Metastatic Lung Carcinoma in the Adrenal Gland (tissue), 1 donor: ENCODE results near the gene RAMP1.

DNA sequence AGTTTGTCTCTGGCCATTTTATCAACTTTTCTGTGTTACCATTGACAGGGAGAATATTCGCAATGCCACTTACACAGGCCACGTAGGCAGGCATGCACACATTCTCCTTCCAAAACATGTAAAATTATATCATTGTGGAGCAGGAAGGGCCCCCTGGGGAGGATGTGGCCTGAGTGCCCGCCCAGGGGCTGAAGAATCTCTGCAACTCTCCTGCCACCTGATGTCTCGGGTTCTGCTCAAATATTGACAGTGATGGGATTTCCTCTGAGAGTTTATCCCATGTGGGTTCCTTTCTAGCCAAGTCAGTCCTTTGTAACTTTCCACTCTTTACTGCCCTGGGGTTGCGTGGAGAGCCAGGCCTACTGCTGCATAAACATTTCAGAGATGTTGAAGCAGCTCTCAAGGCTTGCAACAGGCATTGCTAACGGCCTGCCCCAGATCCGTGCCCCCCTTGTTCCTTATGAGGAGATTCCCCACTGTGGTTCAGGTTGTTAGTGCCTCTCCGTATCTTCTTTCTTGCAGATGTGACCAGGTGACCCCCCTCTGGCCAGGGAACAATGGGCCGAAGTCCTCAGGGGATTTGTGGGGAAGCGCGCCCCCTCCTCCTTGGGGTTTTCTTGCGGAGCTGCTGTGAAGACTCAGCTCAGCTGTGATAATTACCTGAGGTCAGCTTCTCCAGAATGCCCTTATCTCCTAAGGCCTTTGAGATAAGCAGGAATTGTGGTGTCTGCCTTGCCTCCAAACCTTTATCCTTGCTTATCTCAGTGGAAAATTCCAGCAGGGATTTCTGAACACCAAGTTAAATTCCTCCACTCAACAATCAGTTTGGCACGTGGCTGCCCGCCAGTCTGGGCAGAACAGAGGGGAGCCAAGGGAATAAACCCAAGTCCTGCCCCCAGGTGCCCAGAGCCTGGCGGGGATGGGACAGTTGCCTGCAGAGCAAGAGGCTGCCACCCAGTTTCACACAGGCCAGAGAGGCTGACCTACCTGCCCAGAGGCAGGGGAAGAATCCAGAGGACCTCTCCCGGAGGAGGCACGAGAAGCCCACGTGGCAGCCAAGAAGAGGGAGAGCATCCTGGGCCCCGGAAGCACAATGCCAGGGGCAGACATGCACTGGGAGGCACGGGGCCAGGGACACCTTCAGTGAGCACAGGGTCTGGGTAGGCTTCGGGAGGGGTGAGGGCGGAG lies 4.3 kb upstream of the RAB17 start:
- PRO-cap = no peak

DNA sequence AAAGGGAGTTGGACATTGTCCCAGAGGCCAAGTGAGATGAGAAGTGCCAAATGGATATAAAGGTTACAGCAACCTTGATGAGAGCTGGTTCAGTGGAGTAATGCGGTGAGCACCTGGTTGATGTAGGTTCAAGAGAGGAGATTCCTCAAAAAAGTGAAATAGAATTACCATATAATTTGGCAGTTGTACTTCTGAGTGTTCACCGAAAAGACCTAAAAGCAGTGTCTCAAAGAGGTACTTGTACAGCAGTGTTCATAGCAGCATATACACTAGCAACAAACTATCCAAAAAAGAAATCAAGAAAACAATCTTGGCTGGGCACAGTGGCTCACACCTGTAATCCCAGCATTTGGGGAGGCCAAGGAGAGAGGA lies 25.0 kb downstream of the LRRFIP1 start:
- PRO-cap = no peak

GRCh38 chr2:237673089-237674092 lies 46.0 kb downstream of the LRRFIP1 start:
- PRO-cap = no peak

DNA sequence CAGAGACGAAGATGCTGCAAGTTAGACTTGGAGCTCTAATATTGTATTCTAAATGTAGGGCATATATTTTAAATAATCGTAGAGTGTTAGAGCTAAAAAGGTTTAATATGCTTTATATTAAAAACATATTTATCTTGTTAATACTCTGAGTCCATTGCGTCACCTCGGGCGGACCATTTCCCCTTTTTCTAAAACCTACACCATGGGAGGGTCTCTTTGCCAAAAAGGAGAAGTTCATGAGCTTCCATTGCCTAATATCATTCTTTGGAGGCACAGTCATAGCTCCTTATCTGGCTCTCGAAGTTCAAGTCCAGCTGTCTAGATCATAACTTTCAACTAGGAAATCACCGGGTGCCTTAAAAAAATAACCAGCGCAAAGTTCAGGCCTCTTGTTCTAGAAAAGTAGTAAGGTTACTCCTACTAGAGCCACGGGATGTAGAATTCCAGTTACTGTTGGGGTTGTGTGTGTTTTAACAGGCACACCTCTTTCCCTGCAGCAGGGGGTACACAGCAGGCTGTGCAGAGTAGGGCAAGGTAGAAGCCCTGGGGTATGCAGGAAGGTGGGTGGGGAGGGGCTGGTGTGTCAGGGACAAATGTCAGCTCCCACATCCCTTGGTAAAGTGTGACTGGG lies 50.6 kb downstream of the LRRFIP1 start:
- PRO-cap = no peak

GRCh38 chr2:237682895-237683577 lies 55.6 kb downstream of the LRRFIP1 start:
- PRO-cap = no peak

DNA sequence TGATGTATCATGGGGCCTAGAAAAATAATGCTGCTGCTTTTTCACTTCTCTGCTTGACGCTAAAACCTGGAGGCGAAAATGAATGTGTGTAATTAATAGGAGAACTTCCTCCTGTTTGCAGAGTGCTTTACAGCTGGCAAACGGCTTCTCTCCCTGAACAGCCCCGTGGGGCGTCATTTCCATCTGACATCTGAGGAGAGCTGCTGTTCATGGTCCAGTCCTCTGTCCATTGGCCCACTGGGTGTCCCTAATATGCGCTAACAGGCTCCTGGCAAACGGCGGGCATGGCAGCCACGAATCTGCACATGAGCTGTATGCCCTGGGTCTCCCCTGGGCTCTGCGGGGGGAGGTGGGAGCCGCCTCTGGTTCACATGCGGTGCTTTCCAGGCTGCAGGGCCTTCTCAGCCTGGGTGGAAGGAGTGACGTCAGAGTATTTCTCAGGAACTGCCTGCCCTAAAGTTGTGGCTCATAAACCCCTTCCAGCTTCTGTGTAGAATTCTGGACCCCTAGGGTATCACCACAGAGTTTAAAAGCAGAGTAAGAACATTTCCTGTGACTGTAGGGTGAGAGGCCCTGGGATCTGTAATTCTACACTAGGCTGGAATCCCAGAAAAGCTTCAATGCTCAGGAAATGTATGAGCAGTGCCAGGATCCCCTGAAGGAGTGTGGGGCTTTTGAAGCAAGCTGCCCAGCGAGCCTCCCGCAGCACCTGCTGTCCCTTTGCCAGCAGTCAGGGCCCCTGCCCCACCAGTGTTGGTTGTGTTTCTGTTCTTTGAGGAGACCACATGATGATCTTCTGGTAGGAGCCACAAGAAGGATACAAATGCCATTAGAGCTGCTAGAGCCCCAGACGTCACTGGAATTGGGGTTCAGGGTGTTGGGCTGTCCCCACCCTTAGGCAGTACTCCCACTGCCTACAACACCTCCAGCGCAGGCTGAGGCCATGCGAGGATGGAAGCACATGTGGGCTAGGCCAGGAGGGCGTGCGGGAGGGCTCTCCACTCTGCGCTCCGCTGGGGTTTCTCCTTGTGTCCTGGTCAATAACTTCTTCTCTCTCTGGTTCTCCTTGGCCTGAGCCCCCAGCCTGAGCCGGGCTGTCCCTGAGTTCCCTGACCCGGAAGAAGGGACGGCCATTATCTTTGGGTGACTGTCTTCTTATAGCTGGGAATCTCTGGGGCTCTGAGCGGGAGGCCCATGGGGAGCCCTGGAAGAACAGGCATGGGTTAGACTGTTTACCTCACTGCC lies 73.5 kb downstream of the LRRFIP1 start:
- PRO-cap = no peak

GRCh38 chr2:237741946-237742465 lies 56.6 kb upstream of the RBM44 start:
- PRO-cap = no peak

DNA sequence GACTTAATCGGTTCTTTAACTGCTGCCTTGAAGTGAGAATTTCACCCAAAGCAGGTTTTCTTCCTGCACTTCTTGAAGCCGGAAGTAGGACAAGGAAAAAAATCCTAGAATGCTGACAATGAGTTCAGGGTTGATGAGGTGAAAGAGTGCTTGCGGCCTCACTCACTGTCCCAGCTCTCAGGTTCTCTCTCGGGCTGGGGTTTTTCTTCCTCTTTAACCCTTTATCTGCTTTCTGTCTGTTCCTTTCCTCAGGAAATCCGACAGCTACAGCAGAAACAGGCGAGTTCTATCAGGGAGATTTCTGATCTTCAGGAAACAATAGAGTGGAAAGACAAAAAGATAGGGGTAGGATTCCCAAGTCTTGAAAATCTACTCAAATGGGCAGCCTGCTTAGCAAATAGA lies 41.4 kb upstream of the RBM44 start:
- PRO-cap = no peak

- PRO-cap = unidirectional peak, plus-strand start at chr2:237859623; bidirectional peak, plus-strand start at chr2:237860157, minus-strand start at chr2:237860145
These were observed at the start of gene RAMP1 for GRCh38 chr2:237859438-237860623. TSS of gene RAMP1 (plus strand) at chr2:237859623.

DNA sequence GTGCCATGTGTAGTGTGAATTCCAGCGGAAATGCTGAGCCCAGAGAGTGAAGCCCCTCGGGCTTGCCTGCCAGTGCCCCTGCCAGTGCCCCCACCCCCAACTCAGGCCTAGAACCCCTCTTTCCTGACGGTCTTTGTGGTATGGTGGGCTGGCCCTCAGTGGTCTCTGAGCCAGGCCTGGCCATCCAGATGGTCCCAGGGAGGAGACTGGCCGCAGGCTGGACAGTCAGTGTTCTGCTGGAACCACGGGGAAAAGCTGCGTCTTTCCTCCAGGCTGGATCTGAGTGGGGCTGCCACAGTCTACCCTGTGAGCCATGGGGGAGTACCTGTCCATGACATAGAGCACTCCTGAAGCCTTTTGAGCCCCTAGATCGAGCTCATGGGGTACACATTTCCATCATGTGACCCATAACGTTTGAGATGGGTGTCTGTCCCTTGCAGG lies 3.2 kb downstream of the RAMP1 start:
- PRO-cap = no peak

DNA sequence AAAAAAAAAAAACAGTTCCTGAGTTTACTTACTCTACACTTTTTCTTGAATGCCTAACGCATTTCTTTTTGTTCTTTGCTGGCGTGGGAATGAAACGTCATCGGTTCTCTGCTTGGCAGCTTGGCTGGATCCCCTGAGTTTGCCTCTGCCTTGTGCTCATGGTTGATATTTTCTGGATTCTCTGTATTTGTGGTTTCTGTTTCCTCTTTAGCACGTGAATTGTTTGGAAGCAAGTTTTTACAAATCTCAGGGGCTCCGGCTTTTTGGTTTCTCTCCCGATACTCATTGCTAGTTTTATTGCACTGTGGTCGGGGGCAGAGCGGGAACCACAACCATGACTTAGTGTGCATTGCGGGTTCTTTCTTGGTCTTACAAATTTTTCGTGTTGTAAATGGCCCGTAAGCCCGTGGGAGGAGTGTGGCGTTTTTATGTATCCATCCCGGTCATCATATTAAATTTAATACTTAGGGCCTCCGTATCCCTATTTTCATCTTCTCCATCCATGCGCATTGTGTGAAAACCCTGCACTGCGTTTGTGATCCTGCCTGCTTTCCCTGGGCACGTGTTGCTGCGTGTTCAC lies 9.3 kb downstream of the RAMP1 start:
- PRO-cap = no peak

DNA sequence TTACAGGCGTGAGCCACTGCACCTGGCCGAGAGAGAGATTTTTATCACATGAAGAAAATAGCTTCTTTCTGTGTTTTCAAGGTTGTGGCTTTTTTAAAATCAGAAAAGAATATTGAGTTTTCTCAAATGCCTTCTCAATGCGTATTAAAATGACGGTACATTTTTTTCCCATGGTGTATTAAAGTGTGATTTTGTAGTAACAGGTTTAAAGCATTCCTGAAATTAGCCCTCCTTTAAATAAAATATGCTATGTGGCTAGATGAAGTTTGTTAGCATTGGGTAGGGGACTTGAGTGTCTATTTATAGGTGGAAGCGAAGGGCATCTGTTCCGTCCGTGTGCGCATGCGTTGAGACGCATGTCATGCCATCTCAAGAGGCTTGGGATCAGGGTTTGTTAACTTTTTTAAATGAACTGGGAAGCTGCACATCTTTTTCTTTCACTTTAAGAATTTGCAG lies 39.9 kb downstream of the RAMP1 start:
- PRO-cap = no peak

- PRO-cap = no peak
These were observed 45.7 kb downstream of the RAMP1 start for GRCh38 chr2:237904903-237905758.

GRCh38 chr2:238079726-238080145 lies 18.9 kb downstream of the SCLY start:
- PRO-cap = no peak

GRCh38 chr2:238231203-238231418 lies 8.7 kb downstream of the HES6 start:
- PRO-cap = no peak

DNA sequence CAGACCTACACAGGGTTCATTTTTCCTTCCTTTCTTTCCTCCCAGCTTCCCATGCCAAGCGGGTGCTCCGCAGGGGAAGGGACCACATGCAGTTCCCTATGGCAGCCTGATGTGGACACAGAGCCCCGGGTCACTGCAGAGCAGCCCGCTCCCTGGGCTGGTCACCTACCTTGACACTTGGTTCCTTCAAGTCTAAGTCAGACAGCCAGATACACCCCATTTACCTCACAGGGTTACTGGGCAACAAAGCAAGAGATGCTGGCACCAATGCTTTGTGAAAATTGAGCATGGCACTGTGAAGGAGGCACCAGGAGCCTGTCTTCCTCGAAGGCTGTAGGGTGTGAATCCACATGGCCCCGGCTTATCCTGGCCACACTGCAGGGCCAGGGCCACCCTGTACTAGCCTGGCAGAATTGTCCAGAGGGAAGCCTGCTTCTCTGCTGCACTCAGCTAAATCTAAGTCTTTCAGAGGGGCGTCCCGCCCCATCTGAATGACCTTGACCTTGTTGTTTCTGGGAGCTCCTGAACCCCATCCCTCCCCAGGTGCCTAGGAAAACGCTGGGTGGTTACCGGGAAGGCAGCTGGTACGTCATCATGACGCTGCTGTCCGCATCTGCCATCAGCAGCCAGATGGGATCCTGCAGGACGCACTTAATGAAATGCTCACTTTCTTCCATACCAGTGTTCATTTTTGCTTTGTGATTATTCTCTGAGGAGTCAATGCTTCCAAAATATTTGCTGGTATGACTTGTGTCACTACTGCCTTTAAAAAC lies 10.3 kb upstream of the HES6 start:
- PRO-cap = no peak

DNA sequence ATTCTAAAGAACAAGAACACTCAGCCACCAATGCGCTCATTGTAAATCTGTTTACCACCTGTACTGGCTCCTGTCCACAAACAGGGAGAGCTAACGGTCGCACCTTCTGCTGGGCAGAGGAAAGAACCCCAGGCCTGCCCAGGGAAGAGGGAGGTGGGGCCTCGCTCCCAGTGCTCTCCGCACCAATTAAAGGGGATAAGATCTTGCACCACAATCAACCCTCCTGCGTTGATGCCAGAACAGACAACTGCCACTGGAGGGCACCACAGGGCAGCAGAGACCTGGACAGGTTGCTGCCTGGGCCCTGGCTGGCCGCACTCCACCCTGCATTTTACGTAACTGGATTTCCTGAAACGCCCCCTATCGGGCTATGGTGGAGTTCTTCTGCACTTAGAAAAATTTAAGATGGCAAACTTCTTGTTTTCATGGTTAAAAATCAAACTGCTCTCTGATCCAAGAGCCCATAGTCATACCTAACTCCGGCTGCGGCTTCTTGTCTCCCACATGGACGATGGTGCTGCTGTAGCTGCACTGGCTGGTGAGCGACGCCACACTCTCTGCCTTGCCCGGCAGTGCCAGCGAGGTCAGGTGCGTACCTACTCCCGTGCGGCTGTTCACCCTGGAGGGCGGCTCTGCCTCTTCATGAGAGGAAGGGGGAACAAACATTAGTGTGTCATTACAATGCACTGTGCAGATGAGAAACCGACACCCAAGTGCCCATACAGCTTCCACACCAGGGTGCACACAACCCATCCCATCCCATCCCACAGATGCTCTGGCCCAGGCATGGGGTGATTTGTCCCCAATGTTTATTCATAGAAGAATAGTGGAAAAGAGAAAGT lies 16.8 kb upstream of the HES6 start:
- PRO-cap = no peak

GRCh38 chr2:238261004-238261840 lies 21.4 kb upstream of the HES6 start:
- PRO-cap = no peak

DNA sequence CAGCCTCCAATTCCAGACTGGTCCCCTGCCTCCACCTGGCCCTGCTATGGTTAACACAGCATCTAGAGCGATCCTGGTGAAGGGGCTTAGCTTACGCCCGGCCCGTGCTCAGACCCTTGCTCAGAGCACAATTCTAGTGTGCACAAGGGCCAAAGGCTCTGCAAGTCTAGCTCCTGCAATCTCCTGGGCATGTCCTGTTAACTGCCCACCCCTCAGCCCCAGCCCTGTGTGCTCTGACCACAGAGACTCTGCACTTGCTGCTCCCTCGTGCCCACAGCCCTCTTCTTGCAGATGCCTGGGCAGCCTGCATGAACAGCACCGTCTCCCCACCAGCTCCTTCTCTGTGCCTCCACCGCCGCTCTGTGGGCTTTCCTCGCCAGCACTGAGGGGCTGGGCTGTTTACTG lies 6.4 kb downstream of the PER2 start:
- PRO-cap = no peak

- PRO-cap = bidirectional peak, plus-strand start at chr2:238286017, minus-strand start at chr2:238285751
These were observed 2.9 kb downstream of the PER2 start for GRCh38 chr2:238285152-238286264.